ENCODE data around the gene PDF.

DNA sequence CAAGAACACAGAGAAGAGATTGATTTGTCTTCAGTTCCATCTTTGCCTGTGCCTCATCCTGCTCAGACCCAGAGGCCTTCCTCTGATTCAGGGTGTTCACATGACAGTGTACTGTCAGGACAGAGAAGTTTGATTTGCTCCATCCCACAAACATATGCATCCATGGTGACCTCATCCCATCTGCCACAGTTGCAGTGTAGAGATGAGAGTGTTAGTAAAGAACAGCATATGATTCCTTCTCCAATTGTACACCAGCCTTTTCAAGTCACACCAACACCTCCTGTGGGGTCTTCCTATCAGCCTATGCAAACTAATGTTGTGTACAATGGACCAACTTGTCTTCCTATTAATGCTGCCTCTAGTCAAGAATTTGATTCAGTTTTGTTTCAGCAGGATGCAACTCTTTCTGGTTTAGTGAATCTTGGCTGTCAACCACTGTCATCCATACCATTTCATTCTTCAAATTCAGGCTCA lies 45.1 kb downstream of the ESRP2 start:
- PRO-cap, result no peak

GRCh38 chr16:68233959-68234933 lies 1.7 kb downstream of the ESRP2 start:
- PRO-cap, result no peak

GRCh38 chr16:68257256-68257680 lies 7.1 kb upstream of the SLC7A6 start:
- PRO-cap, result no peak

- PRO-cap, result no peak
Observed at GRCh38 chr16:68263493-68263938, 810 bp upstream of the SLC7A6 start.

DNA sequence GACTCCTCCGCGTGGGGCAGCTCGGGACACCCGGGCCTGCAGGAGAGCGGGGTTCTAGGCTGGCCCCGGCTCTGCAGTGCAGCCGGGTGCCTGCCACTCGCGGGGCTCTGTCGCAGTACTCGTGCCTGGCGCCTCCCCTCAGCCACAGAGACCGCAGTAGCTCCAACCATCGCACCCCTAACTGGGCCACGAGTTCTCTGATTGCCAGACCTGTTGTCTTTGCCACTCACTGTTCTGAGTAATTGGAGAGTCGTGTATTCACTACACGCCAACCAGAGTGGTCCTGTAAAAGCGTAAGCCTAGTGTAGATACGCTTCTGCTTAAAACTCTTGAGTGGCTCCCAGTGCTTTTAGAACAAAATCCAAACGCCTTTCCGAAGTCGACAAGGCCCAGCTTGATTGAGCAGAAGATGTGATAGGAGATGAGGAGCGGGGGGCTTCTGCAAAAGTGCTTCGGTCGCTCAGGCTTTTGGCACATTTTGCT lies 435 bp downstream of the PRMT7 start:
- PRO-cap, result no peak

DNA sequence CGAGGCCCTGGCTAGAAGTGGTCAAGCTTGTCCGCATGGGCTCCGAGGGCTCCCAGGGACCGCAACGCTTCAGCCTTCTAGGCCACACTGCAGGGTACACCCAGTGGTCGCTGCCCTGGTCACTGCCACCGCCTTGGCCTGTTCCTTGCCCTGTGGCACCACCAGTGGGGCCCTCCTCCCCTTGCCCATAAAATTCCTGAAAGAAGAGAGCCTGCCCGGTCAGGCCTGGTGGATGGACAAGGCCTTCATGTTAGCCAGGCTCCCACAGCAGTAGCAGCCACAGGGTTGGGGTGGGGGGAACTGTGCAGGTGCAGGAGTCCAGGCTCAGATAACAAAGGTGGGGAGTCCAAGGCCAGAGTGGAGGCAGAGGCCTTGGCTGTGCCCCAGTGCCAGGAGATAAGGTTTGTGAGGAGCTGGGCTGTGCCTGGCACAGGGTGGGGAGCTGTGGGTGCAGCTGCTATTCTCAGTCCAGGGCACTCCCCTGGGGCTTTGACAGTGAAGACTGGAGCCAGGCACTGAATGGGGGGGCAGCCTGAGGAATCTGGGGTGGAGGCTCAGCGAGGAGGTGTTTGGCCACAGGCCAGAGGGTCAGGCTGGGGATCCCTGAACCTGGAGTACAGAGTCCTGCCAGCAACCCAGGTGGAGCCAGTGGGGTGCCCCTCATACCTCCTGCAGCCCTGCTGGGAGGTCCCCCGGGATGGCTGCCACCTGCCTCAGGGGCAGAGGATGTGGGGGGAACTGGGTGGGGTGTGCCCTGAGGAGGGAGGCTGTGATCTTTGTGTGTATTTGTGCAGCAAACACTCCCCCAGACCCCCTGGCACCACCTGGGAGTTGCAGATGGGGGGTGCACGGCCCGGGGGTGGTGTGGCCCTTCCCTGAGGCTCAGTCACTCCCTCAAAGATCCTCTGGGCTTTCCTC lies 44.2 kb upstream of the SMPD3 start:
- PRO-cap, result no peak

DNA sequence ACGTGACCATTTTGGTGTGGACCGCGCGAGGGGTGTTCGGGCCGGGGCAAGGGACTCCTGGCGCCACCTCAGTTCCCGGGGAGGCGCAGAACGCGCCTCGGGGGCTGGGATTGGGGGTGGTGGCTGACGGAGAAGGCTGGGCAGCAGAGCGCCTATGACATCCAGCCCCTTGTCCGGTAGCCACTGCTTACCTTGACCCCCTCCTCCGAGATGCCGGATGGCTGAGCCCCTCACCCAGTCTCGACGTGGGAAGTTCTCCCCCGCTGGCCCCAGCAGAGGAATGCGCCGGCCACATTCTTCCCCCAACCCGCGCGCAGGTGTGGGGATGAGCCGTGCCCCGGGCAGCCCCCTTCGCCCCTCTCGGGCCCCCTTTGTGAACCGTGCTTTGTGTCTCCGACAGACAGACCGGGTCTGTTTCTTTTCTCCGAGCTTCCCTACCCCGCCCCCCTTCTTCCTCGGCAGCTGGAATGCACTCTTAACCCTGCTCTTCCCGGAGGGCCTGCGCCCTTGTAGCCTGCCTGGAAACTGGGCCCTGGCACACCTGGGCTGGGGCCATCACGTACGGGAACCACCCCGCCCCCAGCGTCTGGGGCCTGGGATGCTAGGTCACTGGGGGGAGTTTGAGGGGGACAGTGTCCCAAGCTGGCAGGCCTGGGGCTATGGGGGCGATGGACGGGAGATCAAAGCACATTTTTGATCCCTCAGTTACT lies 834 bp downstream of the CDH3 start:
- PRO-cap, result no peak

GRCh38 chr16:68823159-68824005 lies 19.9 kb upstream of the TANGO6 start:
- PRO-cap, result no peak

DNA sequence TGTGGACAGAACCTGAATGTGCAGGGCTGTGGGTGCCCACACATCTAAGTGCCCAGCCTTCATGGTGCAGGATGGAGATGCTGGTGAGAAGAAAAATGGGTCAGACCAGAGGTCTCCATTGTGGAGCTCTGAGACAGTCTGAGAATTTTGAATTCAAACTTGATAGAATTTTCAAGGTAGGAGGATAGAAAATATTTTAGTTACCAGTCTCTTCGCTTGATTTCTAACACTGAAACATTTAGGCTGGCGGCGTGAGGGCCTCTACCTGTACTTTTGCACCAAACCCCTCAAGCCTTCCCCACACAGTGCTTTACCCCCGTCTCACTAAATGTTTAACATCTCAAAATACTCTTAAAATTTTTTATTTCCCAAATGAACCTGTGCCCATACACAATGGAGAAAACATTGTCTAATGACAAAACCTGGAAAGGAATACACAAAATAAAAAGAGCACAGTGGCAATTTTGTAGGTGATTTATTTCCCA lies 2.0 kb upstream of the TANGO6 start:
- PRO-cap, result no peak

GRCh38 chr16:69064544-69065382 lies 40.7 kb upstream of the HAS3 start:
- PRO-cap, result no peak

GRCh38 chr16:69073106-69073935 lies 32.1 kb upstream of the HAS3 start:
- PRO-cap, result no peak

DNA sequence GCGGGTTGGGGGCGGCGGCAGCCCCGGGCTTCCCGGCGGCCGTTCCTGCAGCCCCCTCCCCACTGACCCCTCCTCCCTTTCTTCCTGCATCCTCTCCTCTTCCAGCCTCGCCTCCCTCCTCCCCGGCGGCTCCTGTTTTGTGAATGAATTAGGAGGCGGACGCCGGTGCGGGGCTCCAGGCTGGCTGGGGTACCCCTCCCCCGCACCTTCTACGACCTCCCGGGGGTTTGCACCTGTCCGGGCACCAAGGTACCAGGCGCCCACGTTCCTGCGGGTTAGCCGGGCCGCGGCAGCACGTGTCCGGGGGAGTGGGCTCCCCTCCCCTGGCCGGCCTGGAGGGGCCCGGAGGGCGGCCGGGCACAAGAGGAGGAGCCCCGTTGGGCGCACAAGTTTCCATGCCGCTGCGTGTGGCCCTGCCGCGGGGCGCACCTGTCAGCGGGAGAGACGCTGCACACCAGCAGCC lies 1.0 kb downstream of the HAS3 start:
- PRO-cap, result no peak

- PRO-cap, result no peak
Observed at GRCh38 chr16:69143164-69143724, 10.8 kb downstream of the UTP4 start.

- PRO-cap, result no peak
Observed at GRCh38 chr16:69173325-69173996, 13.5 kb upstream of the SNTB2 start.

DNA sequence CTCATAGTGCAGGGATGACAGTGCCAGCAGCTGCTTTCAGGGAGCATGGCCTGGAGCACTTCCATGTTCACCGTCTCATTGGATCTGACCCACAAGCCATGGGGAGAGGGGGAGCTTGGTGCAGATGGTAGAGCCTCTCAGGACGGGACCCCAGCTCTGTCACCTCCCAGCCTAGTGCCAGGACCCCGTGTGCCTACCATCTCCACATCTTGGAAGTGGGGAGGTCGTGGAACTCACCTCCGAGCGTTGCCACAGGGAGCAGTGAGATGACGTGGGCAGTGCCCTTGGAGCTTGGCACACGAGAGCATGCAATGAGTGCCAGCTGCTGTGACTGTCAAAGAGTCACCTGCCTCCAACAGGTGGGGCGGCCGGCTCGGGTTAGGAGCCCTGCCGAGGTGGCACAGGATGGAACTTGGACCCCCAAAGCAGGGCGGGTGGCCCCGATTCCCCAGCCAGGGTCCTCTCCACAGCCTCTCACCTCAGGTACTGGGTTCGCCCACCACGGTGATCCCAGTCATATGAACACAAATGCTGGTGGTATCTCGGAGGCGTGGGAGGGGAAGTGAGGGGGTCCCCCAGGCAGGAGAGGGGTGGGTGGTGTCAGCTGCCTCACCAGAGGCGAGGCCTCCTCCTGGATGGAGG lies 5.4 kb downstream of the VPS4A start:
- PRO-cap, result no peak

- PRO-cap, result no peak
Observed at GRCh38 chr16:69326098-69327244, 3.9 kb downstream of the PDF start.

DNA sequence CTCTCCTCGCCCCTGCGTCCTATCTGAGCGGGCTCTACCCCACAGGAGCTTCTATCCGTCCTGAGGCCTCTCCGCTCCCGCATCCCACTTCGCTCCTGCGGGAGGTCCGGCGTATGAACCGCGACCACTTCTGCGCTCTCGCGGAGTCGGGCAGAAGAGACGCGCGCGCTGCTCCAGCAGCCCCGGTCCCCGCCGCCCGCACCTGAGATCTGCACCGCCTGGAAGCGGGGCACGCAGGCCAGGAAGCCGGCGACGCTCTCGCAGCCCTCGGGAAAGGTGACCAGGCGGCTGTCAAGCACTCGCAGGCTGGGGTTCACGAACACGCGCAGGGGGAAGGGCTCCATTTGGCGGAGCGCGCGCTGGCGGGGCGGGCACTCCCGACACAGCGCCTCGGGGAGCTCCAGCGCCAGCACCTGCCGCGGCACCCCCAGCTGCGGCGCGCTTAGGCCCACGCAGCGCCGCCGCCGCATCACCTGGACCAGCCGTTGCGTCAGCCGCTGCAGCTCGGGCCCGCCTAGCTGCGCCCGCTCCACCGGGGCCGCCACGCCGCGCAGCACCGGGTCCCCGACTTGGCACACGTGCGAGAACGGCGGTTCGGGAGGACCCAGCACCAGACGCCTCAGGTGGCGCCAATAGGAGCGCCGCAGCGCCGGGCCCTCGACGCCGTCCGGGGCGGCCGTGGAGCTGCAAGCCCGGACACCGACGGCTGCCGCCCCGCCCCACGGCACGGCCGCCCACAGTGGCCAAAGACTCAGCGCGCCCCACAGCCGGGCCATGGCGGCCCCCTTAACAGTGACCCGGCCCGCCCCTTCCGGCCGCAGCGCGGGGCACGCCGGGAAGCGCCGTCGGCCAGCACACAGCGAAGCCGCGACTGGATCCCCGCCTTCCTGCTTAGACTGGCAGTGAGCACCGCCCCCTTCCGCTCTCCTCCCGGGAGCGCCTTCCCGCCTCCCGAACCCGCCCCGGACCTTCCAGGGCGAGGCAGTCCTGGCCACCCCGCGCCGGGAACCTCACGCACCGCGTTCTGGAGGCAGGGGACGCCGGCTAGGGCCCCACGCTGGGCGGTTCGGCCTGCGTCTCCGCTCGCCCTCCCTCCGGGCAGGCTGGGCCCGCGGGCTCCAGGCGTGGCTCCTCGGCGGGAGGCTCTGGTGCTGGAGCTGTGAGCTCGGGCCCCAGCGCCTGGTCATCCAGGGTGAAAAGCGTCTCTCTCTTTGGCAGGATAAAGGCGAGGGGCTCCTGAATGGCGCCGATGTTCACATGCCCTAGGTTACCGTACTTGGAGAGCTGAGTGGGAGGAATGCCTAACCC lies at the start of gene PDF:
Gene PDF (minus strand): TSS at position 794 of the 1,308 bp plus-strand sequence.
- PRO-cap, result bidirectional peak, plus-strand start at position 859 of the sequence, minus-strand start at position 810 of the sequence

- PRO-cap, result no peak
Observed at GRCh38 chr16:69443737-69444912, 19.7 kb downstream of the CYB5B start.

DNA sequence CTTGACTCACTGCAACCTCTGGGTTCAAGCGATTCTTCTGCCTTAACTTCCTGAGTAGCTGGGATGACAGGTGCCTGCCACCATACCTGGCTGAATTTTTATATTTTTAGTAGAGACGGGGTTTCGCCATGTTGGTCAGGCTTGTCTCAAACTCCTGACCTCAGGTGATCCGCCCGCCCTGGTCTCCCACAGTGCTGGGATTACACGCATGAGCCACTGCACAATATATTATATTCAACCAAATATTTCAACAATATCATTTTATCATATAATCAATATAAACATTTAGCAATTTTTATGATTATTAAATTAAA lies 34.2 kb upstream of the NFAT5 start:
- PRO-cap, result no peak

DNA sequence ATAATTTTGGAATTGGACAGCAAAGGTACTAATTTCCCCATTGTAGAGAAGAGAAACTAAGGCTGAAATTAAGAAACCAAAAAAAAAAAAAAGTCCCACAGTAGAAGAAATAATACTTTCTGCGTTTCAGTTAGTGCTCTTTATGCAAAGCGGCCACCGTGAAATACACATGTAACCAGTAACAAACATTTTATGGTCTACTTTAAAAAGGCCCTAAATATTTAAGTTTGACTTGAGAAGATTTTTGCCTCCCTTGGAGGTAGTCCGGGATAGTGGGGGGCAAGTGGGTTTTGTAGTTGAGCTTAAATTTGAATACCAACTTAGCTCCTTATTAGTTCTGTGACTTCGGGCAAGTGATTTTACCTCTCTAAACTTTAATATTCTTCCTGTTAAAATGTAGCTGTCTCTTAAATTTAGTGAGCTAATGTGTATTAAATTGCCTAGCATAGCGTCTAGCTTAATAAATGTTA lies 3.5 kb downstream of the NFAT5 start:
- PRO-cap, result no peak

All from SP-49 (cell line).